Thoracic aorta endothelial cell (primary cell): Measurements from ENCODE around the genes SYT12, KDM2A and RAD9A.

DNA sequence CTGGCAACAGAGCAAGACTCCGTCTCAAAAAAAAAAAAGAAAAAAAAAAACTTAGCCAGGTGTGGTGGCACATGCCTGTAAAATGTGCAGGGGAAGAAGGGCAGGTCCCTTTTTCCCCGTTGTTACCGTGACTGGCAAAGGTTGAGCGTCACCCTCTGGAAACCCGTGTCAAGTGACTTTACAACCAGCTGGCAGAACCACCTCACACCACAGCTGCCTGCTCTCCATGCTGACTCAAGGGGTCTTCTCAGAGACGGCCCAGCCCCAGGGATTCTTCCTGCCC lies 6.4 kb downstream of the PC start:
- CAGE, long polyA plus RNA, result no peak

- CAGE, long polyA plus RNA, result no peak
These were observed 4.8 kb downstream of the PC start for GRCh38 chr11:66953214-66953866.

GRCh38 chr11:67022918-67023886 lies at the start of gene SYT12:
SYT12 (plus strand) TSS chr11:67023134.
- CAGE, long polyA plus RNA, result no peak

DNA sequence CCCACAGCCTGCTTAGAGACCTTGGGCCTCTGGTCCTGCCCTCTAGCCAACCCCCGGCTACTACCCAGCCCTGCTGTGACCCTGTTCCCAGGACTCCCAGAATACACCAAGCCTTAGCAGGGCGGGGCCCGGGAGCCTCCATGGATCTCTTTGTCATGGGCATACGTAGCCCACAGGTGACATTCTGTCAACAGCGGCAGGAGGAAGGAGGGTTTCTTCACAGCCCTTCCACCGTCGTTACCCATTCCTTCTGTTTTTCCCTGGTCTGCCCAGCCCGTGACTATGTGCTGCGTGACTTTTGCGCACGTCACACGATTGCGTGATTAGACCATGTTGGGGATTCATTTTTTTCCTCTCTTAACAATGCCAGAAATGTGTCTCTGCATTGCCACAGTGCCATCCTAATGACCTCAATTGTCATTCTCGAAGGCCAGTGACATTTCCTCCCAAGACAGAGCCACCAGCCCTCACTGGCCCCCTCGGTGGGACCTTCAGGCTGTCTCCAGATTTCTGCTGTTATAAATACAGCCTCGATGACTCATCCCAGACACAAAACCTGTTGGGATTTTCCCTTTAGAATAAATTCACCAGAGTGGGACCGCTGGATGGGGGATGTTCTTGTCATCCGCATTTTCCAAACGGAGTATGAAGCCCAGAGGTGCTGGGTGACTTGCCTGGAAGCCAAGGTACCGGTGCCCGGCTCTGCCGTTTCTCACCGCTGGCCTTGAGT lies 9.1 kb downstream of the SYT12 start:
- CAGE, long polyA plus RNA, result no peak

DNA sequence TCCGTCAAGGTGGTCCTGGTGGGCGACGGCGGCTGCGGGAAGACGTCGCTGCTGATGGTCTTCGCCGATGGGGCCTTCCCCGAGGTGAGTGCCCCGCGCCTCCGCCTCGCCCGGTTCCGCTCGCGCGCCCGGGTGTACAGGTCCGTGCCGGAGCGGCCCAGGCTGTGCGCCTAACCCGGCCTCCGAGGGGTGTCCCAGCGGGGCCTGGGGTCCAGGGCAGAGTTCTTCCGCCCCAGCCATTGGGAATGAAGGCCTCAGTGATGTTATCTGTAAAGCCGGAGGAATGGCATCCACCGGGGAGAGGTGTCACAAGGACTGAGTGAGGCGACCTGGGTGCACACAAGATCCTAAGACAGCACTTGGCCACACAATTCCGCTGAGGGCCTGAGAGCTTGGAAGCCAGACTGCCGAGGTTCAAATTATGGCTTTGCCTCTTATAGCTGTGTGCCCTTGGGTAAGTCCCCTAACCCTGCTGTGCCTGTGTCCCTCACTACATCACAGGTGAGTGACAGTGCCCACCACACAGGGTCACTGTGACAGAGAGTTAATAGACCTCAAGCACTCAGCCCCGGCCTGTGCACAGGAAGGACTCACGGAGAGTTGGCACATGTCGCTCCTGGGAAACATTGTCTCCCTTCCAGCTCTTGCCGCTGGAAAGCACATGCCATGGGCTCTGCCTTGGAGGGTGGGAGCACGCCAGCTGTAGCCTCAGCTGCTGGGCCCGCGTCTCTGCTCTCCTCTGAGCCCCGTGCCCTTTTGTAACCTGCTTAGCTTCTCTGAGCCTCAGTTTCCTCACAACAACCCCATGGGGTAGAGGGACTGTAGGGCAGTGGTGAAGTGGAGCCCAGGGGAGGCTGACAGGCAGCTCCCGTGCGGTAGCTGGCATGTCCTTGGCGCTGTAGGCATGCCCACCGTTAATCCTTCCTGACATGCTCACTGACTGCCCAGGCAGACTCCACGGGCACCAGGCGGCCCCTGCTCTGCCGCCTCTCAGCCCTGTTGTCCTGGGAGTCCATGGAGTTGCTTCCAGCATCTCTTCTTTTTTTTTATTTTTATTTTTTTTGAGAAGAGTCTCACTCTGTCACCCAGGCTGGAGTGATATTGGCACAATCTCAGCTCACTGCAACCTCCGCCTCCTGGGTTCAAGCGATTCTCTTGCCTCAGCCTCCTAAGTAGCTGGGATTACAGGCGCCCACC lies 702 bp downstream of the RHOD start:
- CAGE, long polyA plus RNA, result no peak

DNA sequence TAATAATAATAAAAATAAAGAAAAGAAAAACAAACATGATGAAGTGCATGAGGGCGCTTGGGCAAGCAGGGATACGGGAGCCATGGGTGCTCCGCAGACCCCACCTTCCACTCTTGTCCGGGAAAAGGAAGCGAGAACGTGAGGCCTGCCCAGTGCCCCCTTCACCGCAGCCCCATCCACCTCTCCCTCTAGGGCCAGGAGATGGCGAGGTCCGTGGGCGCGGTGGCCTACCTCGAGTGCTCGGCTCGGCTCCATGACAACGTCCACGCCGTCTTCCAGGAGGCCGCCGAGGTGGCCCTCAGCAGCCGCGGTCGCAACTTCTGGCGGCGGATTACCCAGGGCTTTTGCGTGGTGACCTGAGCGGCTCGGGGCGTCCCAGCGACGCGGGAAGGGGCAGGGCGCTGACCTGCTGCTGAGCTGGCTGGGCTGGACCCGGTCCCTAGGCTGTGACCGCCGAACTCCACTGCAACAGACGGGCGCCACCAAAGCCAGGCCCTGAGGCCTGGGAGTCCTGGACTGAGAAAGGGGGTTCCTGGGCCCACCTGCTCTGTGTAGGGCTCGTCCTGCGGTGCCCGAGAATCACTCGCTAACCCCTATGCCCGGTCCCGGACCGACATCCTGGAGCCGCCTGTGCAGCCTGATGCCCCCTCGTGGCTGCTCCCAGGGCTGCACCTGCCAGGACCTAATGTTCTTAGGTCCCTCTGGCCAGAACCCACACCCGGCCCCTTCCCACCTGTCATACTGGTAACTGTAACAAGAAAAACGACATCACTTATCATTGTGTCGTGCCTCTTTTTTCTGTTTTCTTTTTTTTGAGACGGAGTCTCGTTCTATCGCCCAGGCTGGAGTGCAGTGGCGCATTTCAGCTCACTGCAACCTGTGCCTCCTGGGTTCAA lies 14.8 kb downstream of the RHOD start:
- CAGE, long polyA plus RNA, result no peak

GRCh38 chr11:67077241-67077747 lies 20.6 kb downstream of the RHOD start:
- CAGE, long polyA plus RNA, result no peak

- CAGE, long polyA plus RNA, result no peak
These were observed 25.1 kb downstream of the RHOD start for GRCh38 chr11:67081893-67082092.

- CAGE, long polyA plus RNA, result no peak
These were observed 827 bp upstream of the KDM2A start for GRCh38 chr11:67118066-67118805.

- CAGE, long polyA plus RNA, result no peak
These were observed at the start of gene KDM2A for GRCh38 chr11:67118806-67119588. KDM2A (plus strand) TSS chr11:67119263.

DNA sequence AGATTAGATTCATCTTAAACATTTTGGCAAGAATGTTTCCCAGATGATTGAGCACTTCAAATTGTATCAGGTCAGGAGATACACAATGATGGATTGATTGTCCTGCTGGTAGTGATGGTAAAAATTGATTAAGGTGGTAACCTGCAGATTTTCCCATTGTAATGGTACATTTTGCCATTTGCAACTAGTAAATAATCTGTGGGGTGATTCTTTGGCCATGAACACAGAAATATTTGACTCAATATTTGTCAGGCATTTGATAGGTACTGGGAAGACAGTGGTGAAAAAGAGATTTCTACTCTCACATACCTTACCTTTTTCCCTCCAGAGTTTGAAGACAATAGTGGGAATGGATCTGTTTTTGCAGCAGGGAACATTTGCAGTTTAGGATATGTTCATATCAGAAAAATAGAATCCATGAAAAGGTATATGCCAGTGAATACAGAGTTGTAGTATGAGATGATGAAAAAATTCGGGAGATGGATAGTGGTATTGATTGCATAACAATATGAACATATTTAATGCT lies 40.5 kb downstream of the KDM2A start:
- CAGE, long polyA plus RNA, result no peak

DNA sequence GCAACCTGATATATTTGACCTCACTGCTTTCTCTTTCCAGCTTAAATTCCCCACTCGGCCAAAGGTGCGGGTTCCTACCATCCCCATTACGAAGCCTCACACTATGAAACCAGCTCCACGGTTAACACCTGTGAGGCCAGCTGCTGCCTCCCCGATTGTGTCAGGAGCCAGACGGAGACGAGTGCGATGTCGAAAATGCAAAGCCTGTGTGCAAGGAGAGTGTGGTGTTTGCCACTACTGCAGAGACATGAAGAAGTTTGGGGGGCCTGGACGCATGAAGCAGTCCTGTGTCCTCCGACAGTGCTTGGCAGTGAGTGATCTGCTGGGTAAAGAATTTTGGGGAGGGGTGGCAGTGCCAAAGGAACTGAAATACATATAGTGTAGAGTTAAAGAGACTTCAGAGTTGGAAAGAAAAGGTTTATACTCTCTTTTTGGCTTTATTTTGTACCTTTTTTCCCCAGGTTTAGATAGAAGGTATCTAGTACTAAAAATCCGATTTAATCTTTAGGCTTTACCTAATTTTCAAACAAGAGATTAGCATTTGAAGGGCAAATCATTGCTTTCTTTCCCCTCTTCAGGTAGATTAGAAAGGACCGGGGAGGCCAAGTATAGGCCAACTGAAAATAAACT lies 21.0 kb upstream of the GRK2 start:
- CAGE, long polyA plus RNA, result no peak

DNA sequence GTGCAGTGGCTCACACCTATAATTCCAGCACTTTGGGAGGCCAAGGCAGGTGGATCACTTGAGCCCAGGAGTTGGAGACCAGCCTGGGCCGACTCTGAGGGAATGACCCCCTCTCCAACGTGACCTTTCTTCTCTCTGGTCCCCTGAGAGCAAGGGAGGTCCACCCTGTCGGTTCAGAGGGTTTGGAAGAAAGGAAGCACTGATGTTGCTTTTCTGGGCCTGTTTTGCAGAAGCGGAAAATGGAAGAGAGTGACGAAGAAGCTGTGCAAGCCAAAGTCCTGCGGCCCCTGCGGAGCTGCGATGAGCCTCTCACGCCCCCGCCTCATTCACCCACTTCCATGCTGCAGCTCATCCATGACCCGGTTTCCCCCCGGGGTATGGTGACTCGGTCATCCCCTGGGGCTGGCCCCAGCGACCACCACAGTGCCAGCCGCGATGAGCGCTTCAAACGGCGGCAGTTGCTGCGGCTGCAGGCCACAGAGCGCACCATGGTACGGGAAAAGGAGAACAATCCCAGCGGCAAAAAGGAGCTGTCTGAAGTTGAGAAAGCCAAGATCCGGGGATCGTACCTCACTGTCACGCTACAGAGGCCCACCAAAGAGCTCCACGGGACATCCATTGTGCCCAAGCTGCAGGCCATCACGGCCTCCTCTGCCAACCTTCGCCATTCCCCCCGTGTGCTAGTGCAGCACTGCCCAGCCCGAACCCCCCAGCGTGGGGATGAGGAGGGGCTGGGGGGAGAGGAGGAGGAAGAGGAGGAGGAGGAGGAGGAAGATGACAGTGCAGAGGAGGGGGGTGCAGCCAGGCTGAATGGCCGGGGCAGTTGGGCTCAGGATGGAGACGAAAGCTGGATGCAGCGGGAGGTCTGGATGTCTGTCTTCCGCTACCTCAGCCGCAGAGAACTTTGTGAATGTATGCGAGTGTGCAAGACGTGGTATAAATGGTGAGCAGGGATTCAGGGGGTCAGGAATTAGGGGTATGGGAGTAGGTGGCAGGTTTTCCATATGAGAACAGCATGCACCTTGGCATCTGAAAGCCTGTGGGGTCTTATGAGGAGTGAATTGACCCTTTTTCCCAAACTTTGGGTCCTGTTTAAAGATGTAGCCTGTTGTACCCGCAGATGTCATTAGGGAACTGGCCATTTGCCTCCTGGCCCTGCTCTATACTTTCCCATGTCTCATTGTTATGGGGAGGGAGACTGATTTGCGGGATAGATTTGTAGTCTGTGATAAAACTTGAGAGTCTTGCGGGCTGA lies 16.0 kb upstream of the GRK2 start:
- CAGE, long polyA plus RNA, result no peak

GRCh38 chr11:67268003-67269058 lies 2.1 kb downstream of the GRK2 start:
- CAGE, long polyA plus RNA, result no peak

- CAGE, long polyA plus RNA, result no peak
These were observed 3.7 kb downstream of the POLD4 start for GRCh38 chr11:67349435-67350170.

- CAGE, long polyA plus RNA, result no peak
These were observed 3.7 kb upstream of the POLD4 start for GRCh38 chr11:67356736-67357839.

DNA sequence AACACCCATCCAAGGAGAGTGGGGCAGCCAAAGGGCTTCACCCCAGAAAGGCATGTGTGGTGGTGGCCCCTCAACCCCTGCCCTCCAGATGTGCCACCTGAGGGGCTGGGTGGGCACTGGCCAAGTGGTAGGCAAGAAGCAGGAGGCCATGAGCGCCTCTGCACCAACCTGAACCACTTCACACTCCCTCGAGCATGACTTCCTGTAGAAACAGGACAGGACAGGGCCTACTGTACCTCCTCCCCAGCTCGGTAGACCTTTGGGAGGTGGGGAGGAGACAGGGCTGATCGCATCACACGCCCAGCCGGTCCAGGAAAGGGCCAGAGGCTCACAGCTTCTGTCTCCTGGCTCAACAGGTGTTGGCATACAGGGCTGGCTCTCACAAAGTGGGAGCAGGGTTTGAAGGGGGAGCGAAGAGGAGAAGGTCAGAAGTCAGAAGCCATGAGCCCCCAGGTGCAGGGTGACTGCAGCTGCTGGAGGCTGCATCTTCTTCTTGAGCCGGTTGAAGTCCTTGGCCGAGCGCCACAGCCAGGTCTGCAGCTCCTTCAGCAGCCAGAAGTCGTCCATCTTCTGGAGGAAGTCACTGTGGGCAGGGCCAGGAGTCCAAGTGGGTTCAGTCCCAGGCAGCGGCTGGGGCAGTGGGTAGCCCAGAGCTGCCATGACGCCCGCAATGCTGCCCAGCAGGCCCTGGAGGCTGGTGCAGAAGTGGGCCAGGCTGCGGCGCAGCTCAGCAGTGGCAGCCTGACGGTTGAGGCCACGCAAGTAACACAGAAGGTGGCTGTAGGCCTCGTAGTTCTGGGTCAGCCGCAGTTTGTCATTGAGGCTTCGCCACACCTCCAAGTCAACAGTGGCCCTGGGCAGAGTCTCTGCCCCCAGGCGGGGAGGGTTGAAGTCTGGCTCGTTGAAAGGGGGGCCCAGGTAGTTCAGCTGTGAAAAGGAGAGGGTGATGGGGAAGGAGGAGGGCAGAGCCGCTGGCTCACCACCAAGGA lies 8.4 kb downstream of the CLCF1 start:
- CAGE, long polyA plus RNA, result no peak

- CAGE, long polyA plus RNA, result no peak
These were observed 7.6 kb downstream of the CLCF1 start for GRCh38 chr11:67365710-67366330.

GRCh38 chr11:67391246-67392160 lies at the start of gene RAD9A:
RAD9A (plus strand) TSS chr11:67391986.
- CAGE, long polyA plus RNA, result no peak

GRCh38 chr11:67404537-67405169 lies 770 bp downstream of the TBC1D10C start:
- CAGE, long polyA plus RNA, result no peak